Hair follicle dermal papilla cell (primary cell): ENCODE measurements around the genes GET4 and ELFN1.

- CAGE, long polyA plus RNA, result no peak
Measured at GRCh38 chr7:876410-876984, at the start of gene GET4. GET4 (plus strand) TSS chr7:876554.

- CAGE, long polyA plus RNA, result no peak
Measured at GRCh38 chr7:904766-905382, 28.5 kb downstream of the GET4 start.

DNA sequence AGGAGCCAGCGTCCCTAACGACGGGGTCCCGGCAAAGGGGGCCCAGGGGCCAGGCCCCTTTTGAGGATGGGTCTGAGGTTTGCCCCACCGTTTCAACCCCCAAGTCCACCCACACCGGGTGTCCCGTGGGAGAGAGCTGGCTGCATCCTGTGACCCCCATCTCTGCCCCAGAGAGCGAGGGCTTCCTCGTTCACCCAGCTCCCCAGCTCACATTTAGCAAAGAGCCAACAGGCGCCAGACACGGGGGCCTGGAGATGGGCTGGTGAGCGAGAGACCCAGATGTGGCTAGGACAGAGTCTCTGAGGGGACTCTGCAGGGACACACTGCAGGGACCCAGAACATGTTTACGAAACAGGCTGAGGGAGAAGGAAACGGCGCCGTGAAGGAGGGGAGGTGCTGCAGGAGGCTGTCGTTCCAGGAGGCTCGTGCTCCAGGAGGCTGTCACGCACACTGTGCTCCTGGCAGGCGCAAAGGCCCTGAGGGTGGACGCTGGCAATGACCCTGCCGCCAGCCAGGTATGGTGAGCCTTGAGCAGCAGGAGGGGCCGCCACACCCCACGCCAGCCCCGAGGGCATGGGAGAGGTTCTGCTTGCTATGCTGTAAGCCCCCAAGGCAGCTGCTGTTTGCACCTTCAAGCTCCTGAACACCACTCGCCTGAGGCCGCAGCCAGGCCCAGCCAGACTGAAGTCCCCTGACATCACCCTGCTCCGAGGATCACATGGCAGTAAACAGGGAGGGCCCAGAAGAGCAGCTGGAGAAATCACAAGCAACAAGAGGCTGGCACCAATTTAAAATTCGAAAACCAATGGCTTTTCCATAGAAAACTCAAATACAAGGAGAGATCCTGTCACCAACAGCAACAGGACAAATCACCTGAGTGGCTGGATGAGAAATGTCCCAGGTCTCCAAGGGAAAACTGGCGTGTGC is 27.4 kb downstream of the ADAP1 start:
- CAGE, long polyA plus RNA, result no peak

GRCh38 chr7:964740-965470 is 10.4 kb upstream of the ADAP1 start:
- CAGE, long polyA plus RNA, result no peak

GRCh38 chr7:1025802-1026746 is 18.3 kb upstream of the GPR146 start:
- CAGE, long polyA plus RNA, result no peak

- CAGE, long polyA plus RNA, result no peak
Measured at GRCh38 chr7:1028091-1029309, 15.8 kb upstream of the GPR146 start.

- CAGE, long polyA plus RNA, result no peak
Measured at GRCh38 chr7:1156543-1157616, 3.1 kb downstream of the ZFAND2A start.

DNA sequence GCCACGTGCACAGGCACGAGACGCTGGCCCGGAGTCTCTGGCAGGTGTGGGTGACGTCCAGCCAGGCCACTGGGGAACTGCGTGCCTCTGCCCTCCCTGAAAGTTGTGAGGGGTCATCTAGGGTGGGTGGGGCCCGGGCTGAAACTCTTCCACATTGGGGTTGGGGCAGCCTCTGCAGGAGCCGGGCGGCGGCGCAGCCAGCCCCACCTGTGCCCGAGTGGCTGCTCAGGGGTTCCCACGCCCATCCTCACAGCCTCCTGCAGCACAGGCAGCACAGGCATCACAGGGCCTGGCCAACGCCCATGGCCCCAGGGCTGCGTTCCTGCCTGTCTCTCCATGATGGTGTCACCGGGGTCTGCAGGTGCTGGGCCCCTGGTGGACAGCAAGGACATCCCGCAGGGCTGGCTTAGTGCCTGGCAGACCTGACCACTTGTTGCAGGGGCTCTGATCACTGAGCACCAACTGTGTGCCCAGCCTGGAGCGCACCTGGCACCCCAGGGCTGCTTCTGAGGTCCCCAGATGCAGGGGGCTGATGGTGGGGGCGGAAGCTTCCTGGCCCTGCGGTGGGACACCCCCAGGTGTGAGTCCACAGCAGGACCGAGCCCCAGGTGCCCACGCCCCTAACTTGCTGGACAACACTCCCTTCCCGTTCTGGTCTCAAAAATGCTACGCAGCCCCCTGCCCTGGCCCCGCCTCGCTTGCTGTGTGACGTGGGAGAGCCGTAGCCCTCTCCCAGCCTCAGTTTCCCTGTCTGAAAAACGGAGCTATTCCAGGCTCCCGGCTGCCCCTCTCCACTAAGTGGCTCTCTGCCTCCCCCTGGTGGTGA is 27.2 kb downstream of the MICALL2 start:
- CAGE, long polyA plus RNA, result no peak

DNA sequence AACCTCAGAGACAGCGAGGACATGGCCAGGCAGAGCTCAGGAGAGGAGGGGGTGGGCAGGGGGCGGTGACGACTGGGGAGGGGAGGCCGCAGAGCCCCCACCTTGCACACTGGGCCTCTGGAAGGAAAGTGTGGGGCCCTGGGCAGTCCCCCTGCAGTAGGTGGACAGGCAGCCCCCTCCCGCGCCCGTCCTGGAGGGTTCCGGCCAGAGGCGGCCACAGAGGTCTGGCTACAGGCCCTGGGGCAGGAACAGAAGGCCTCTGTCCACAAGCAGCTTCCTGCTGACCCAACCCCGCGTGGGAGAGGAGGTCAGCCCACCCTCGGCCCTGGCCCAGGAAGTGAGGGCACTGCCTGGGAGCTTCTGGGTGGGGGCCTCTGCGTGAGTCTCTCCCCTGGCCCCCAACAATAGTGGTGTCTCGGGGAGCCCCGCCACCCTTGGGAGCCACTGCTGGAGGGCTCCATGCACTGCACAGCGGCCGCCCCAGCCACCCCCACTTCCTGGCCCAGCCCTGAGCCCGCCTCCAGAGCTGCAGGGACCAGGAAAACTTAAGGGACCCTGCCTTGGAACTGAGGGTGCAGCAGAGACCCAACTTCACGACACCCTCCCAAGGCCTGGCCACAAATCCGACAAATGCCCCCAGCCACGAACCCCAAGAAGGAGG is 4.7 kb downstream of the MICALL2 start:
- CAGE, long polyA plus RNA, result no peak

GRCh38 chr7:1492679-1493297 is 11.4 kb downstream of the INTS1 start:
- CAGE, long polyA plus RNA, result no peak

- CAGE, long polyA plus RNA, result no peak
Measured at GRCh38 chr7:1499409-1499764, 4.8 kb downstream of the INTS1 start.

DNA sequence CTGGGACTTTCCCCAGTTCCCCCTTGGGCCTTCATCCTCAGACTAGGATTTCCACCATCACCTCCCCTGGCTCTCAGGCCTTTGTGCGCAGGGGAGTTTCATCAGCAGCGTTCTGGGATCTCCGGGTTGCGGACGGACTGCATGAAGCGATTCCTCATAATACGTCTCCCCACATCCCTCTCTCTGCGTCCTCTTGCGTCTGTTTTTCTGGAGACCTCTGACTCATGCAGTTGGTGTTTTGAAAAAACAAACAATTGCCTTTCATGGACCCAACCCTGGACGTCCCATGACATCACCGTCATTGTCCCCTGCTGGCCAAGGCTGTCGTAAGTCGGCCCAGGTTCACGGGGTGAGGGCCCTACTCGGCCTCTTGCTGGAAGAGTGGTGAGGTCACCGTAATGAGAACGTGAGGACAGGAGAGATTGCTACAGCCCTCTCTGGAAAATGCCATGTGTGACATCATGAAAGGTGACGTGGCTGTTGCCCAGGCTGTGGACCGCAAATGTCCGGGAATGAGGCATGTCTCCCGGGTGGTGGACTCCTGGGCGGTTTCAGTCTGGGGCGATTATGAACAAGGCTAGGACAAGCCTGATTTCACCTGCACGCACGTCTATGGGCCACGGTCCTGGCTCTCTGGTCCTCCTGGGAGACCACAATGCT is 9.9 kb upstream of the MAFK start:
- CAGE, long polyA plus RNA, result no peak

DNA sequence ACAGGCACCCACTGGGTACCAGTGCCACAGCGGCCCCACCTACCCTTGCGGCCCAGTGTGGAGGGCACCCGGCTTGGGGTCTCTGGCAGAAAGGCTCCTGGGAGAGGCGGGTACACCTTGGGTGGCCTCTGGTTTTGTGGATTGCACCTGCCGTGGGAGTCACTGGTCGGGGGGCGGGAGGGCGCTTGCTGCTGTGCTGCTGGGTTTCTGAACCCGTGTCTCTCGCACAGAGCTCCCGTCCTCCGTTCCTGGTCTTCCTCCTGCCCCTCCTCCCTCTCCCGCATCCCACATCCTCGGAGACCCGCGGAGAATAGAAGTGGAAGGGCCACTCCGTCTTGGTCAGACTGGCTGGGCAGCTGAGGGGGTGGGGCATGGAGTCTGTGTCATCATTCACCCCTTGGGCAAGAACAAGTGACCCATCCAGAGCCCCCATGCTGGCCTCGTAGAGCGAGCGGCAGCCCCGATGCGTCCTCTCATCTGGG is 3.9 kb downstream of the MAFK start:
- CAGE, long polyA plus RNA, result no peak

- CAGE, long polyA plus RNA, result no peak
Measured at GRCh38 chr7:1548452-1548964, 7.5 kb downstream of the TMEM184A start.

GRCh38 chr7:1619314-1619687 is 49.5 kb upstream of the PSMG3 start:
- CAGE, long polyA plus RNA, result no peak

- CAGE, long polyA plus RNA, result no peak
Measured at GRCh38 chr7:1664498-1665091, 5.5 kb upstream of the ELFN1 start.

GRCh38 chr7:1665112-1665561 is 4.9 kb upstream of the ELFN1 start:
- CAGE, long polyA plus RNA, result no peak

DNA sequence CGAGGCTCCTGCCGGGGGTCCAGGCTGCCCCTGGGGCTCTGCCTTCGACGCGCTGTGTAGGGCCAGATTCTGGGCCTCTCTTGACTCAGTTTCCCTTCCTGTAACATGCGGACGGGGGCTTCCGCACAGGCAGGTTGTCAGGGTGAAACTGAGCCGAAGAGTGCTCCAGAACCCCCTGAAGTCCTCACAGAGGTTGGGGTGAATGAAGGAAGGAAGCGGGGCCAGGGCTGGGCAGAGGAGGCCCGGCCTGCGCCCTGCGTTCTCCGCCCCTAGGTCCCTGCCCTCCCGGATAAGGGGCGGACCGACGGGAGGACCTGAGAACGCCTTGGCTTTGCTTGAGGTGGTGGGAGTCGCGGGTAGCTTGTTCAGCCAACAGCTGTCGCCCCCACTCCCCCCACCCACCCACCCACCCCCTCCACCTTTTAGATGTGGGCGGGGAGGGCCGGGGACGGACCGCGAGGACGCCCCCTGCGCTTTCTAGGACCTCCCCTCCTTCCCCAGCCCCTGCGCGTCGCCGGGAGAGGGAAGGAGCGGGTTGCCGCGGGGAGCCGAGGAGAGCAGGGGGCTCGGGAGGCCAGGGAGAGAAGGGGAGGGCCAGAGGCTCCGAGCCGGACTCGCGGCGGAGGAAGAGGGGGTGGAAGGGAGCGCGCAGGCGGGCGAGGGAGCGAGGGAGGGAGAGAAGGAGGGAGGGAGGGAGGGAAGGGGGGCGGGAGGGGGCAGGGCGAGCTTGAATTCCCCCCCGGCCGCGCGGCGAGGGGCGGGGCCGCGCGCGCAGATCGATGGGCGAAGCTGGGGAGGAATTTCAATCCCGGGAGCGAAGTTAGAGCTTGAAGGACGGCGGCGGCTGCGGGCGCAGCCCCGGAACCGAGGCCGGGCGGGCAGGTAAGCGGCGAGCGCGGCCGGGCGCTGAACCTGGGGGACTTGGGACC is at the start of gene ELFN1:
Gene ELFN1 (plus strand): TSS at position 805 of the 929 bp plus-strand sequence.
- CAGE, long polyA plus RNA, result no peak

- CAGE, long polyA plus RNA, result no peak
Measured at GRCh38 chr7:1708143-1708689, 38.1 kb downstream of the ELFN1 start.

GRCh38 chr7:1759119-1759686 is 89.1 kb downstream of the ELFN1 start:
- CAGE, long polyA plus RNA, result no peak